ENCODE measurements around a stretch of chr12.

DNA sequence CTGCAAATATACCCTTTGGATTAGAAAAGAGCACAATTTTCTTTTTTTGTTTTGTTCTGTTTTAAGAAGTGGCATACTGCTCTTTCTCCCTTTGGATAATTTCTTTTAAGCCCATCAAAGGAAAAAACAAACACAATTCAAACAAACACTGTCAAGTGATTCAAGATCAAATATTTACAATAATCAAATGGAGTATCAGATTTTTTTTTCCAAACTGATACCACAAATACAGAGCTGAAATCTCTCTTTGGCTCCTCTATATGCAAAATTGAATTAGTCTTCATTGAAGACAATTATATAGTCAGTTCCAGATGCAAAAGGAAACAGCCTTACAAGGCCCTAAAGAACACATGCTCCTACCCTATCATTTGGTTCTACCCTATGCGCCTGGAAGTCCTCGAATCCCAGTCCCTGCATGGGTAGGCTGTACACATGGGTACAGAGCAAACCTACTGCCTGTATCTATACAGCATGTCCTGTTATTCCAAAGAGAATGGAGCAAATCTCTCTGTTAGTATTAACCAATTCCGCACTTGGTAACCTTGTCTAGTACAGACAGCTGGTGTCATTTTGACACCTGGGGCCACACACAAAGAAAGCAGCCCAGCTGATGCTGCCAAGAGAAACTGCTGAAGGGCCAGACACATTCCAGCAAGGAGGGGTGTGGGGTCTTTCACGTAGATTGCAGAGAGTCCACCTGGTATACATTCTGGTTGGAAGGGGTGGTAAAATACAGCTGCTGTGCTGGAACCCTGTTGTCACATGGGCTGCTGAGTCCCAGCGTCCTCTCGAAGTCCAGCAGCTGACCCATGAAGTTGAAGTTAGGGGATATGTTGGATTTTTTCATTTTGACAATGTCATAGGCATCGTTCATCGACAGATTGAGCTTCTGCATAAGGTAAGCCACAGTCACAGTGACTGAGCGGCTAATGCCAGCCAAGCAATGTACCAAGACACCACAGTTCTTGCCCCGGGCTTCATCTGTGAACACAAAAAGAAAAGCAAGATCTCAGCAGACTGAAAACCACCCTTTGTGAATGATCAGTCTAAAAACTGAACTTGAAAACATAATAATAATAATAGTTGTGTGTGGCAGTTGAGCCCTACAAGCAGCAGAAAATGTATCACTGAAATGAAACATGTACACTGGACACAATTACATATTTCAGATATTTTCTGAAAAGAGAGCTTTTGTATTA, 3.3 kb downstream of the DUSP6 start:
- RAMPAGE, long total RNA, result no peak
- RRBS, 2 experiments, result no CpG with 5 or more reads among the region's 10 CpGs
CAGE:
- cytosol, long polyA minus RNA, result no peak
- cytosol, long polyA plus RNA, result no peak
- long polyA plus RNA, result no peak
- nucleolus, long total RNA, result no peak
- nucleus, long polyA plus RNA, result no peak
- nucleus, long total RNA, result no peak

- RAMPAGE, long total RNA, result no peak
- RRBS, 2 experiments, result no CpG with 5 or more reads among the region's 36 CpGs
CAGE:
- cytosol, long polyA minus RNA, result no peak
- cytosol, long polyA plus RNA, result no peak
- long polyA plus RNA, result no peak
- nucleolus, long total RNA, result no peak
- nucleus, long polyA plus RNA, result no peak
- nucleus, long total RNA, result no peak
Observed at GRCh38 chr12:89350493-89351281, 1.6 kb downstream of the DUSP6 start.

GRCh38 chr12:89355057-89356374, 3.2 kb upstream of the DUSP6 start:
- RAMPAGE, long total RNA, result no peak
- RRBS, 2 experiments, result no CpG with 5 or more reads among the region's 30 CpGs
CAGE:
- cytosol, long polyA minus RNA, result no peak
- cytosol, long polyA plus RNA, result no peak
- long polyA plus RNA, result no peak
- nucleolus, long total RNA, result no peak
- nucleus, long polyA plus RNA, result no peak
- nucleus, long total RNA, result no peak

GRCh38 chr12:89364106-89364531, 11.8 kb upstream of the DUSP6 start:
- RAMPAGE, long total RNA, result no peak
- RRBS, 2 experiments, result no CpG with 5 or more reads among the region's 1 CpG
CAGE:
- cytosol, long polyA minus RNA, result no peak
- cytosol, long polyA plus RNA, result no peak
- long polyA plus RNA, result no peak
- nucleolus, long total RNA, result no peak
- nucleus, long polyA plus RNA, result no peak
- nucleus, long total RNA, result no peak

- RAMPAGE, long total RNA, result no peak
- RRBS, 2 experiments, result no CpG with 5 or more reads among the region's 6 CpGs
CAGE:
- cytosol, long polyA minus RNA, result no peak
- cytosol, long polyA plus RNA, result no peak
- long polyA plus RNA, result no peak
- nucleolus, long total RNA, result no peak
- nucleus, long polyA plus RNA, result no peak
- nucleus, long total RNA, result no peak
Observed at GRCh38 chr12:89377908-89378390, 25.6 kb upstream of the DUSP6 start.

GRCh38 chr12:89634732-89635378, 73.8 kb downstream of the ATP2B1 start:
- RAMPAGE, long total RNA, result no peak
- RRBS, 2 experiments, result no CpG with 5 or more reads among the region's 5 CpGs
CAGE:
- cytosol, long polyA minus RNA, result no peak
- cytosol, long polyA plus RNA, result no peak
- long polyA plus RNA, result no peak
- nucleolus, long total RNA, result no peak
- nucleus, long polyA plus RNA, result no peak
- nucleus, long total RNA, result no peak

DNA sequence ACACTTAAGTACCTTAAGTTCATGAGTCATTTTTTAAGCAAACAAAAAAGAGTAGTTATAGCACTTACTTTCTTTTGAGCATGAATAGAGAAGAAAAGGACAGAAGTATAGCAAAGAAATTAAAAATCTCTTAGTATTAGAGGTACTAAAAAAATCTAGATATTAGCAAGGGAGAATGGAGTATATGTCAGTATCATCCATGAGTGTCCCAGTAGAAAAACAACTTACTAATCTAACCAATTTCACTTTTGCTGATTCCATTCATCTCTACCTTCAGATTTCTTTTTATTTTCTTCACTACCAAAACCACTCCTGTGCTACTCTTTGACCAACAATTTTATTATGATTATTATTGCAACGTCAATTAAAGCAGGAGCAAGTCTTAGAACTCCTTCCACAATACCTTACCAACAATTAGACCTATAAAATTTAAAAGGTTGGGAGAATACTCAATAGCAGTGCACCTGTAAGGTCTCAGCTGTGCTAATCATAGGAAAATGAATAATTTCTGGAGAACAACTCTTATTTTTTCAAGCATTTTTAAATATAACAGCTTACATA, 8.2 kb downstream of the ATP2B1 start:
- RAMPAGE, long total RNA, result no peak
- RRBS, 2 experiments, result no CpG with 5 or more reads among the region's 1 CpG
CAGE:
- cytosol, long polyA minus RNA, result no peak
- cytosol, long polyA plus RNA, result no peak
- long polyA plus RNA, result no peak
- nucleolus, long total RNA, result no peak
- nucleus, long polyA plus RNA, result no peak
- nucleus, long total RNA, result no peak

DNA sequence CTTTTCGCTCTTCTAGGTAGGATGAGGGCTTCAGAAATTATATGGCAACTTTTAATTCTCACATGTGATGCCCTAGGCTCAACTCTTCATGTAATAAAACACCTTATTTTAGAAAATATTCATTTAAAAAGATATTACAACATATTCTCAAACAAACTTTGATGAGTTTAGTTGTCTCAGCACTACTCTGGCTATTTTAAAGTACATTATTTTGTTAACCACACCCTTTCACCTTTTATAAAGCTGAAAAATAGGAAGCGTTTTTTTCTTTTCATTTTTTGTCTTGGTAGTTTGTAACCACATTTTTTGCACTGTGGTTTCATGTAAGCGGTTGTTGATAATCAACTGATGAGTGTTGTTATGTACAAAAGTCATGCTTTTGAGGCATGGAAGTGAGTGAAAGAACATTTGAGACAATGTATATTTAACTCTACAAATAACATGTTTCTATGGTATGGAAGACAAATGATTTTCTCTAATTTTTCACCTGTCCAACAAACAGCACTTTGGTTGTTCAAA, 52.1 kb upstream of the ATP2B1 start:
- RAMPAGE, long total RNA, result no peak
- RRBS, 2 experiments, result no CpG with 5 or more reads among the region's 3 CpGs
CAGE:
- cytosol, long polyA minus RNA, result no peak
- cytosol, long polyA plus RNA, result no peak
- long polyA plus RNA, result no peak
- nucleolus, long total RNA, result no peak
- nucleus, long polyA plus RNA, result no peak
- nucleus, long total RNA, result no peak

- RAMPAGE, long total RNA, result no peak
- RRBS, 2 experiments, result no CpG with 5 or more reads among the region's 9 CpGs
CAGE:
- cytosol, long polyA minus RNA, result no peak
- cytosol, long polyA plus RNA, result no peak
- long polyA plus RNA, result no peak
- nucleolus, long total RNA, result no peak
- nucleus, long polyA plus RNA, result no peak
- nucleus, long total RNA, result no peak
Observed at GRCh38 chr12:89863265-89864022, 154.8 kb upstream of the ATP2B1 start.

GRCh38 chr12:90501798-90502154, 453.2 kb downstream of the CCER1 start:
- RAMPAGE, long total RNA, result no peak
- RRBS, 2 experiments, result no CpG with 5 or more reads among the region's 2 CpGs
CAGE:
- cytosol, long polyA minus RNA, result no peak
- cytosol, long polyA plus RNA, result no peak
- long polyA plus RNA, result no peak
- nucleolus, long total RNA, result no peak
- nucleus, long polyA plus RNA, result no peak
- nucleus, long total RNA, result no peak

DNA sequence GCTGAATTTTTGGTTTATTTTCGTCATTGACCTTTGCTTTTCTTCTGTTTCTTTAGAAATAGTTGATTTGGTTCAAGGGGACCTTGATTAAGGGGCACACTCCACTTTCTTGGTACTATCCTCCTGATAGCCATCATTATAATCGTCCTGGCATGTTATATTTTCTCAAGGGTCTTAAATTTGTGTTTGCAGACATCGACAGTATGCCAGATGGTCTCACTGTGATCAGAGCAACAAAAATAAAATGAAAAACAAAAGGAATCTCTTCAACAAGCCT, 105.6 kb downstream of the CCER1 start:
- RAMPAGE, long total RNA, result no peak
- RRBS, 2 experiments, result no CpG with 5 or more reads among the region's 3 CpGs
CAGE:
- cytosol, long polyA minus RNA, result no peak
- cytosol, long polyA plus RNA, result no peak
- long polyA plus RNA, result no peak
- nucleolus, long total RNA, result no peak
- nucleus, long polyA plus RNA, result no peak
- nucleus, long total RNA, result no peak

DNA sequence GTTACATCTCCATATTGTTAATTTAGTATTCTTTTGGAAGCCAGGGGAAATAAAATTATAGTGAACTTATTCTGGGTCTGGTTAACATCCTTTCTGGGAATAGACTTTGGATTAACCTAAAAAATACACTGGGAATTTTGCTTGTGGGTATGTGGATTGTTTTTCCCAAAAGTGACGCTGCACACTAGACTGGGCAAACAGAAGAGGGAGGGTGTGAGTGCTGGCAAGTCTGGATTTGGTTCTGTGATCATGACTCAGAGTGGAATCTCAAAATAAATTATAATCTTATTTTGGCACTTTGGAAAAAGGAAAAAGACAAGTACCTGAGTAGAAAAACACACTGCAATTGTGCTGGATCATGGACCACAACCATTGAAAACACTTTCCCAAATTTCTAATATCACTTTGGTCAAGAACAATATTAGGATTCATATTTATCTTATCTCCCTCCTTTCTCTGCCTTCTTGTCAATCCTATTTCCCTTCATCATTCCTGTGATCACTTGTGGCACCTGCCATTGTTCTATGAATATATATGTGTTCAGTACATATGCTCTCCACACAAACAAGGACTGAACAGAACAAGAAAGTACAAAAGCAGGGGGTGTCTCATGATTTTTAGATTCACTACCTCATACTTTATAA, 15.3 kb upstream of the LUM start:
- RAMPAGE, long total RNA, result no peak
- RRBS, 2 experiments, result no CpG with 5 or more reads among the region's 1 CpG
CAGE:
- cytosol, long polyA minus RNA, result no peak
- cytosol, long polyA plus RNA, result no peak
- long polyA plus RNA, result no peak
- nucleolus, long total RNA, result no peak
- nucleus, long polyA plus RNA, result no peak
- nucleus, long total RNA, result no peak

DNA sequence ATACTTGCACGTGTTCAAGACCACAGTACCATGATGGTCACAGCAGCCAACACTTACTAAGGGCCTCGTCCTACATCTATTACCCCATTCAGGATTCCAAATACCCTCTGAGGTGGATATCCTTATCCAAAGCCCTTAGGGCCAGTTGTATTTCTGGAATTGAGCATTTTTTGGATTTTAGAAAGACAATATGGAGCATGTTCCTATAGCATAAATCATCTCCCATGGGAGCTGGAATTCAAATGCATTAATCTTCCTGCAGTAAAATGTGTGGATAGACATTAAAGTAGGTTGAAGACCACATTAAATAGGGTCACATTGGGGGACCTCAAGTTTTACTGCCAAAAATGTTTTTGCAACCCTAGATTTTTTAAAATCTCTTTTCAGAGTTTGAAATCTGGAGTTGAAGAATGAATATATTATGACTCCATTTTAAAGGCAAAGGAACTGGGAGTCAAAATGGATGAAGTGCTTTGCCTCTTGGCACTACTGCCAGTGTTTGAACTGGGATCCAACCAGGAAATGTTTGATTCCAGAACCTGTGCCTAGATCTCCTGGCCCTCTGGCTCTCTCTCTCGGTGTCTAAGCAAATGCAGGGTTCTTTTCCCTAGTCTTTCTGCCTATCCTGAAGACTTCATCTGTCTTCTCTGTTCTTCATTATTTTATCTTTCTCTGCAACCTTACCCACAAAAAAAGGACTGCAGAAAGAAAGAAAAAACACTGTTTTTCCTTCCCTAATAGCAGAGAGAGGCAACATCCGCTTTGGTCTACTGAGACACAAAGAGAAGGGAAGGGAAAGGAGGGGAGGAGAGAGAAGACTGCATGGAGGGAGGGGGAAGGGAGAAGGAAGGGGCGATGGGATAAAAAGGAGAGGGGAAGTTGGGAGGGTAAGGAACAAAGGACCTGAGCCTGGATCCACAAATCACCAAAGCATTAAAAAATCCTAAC, 17.1 kb downstream of the BTG1 start:
- RAMPAGE, long total RNA, result no peak
- RRBS, 2 experiments, result no CpG with 5 or more reads among the region's 5 CpGs
CAGE:
- cytosol, long polyA minus RNA, result no peak
- cytosol, long polyA plus RNA, result no peak
- long polyA plus RNA, result no peak
- nucleolus, long total RNA, result no peak
- nucleus, long polyA plus RNA, result no peak
- nucleus, long total RNA, result no peak

GRCh38 chr12:92399889-92400613, 254.4 kb upstream of the BTG1 start:
- RAMPAGE, long total RNA, result no peak
- RRBS, 2 experiments, result no CpG with 5 or more reads among the region's 7 CpGs
CAGE:
- cytosol, long polyA minus RNA, result no peak
- cytosol, long polyA plus RNA, result no peak
- long polyA plus RNA, result no peak
- nucleolus, long total RNA, result no peak
- nucleus, long polyA plus RNA, result no peak
- nucleus, long total RNA, result no peak

GRCh38 chr12:92461789-92462842, 240.7 kb upstream of the PLEKHG7 start:
- RAMPAGE, long total RNA, result no peak
- RRBS, 2 experiments, result no CpG with 5 or more reads among the region's 5 CpGs
CAGE:
- cytosol, long polyA minus RNA, result no peak
- cytosol, long polyA plus RNA, result no peak
- long polyA plus RNA, result no peak
- nucleolus, long total RNA, result start-site peak on the plus strand at chr12:92462073-92462077, 8 reads; start-site peak on the plus strand at chr12:92462384-92462742, 5 reads
- nucleus, long polyA plus RNA, result no peak
- nucleus, long total RNA, result no peak

GRCh38 chr12:92543363-92543775, 159.4 kb upstream of the PLEKHG7 start:
- RAMPAGE, long total RNA, result no peak
- RRBS, 2 experiments, result no CpG with 5 or more reads among the region's 1 CpG
CAGE:
- cytosol, long polyA minus RNA, result no peak
- cytosol, long polyA plus RNA, result no peak
- long polyA plus RNA, result no peak
- nucleolus, long total RNA, result no peak
- nucleus, long polyA plus RNA, result no peak
- nucleus, long total RNA, result no peak

- RAMPAGE, long total RNA, result no peak
- RRBS, 2 experiments, result no CpG with 5 or more reads among the region's 3 CpGs
CAGE:
- cytosol, long polyA minus RNA, result no peak
- cytosol, long polyA plus RNA, result no peak
- long polyA plus RNA, result no peak
- nucleolus, long total RNA, result no peak
- nucleus, long polyA plus RNA, result no peak
- nucleus, long total RNA, result no peak
Observed at GRCh38 chr12:92568787-92569233, 134.0 kb upstream of the PLEKHG7 start.

GRCh38 chr12:92569991-92570730, 132.6 kb upstream of the PLEKHG7 start:
- RAMPAGE, long total RNA, result no peak
- RRBS, 2 experiments, result no CpG with 5 or more reads among the region's 5 CpGs
CAGE:
- cytosol, long polyA minus RNA, result no peak
- cytosol, long polyA plus RNA, result no peak
- long polyA plus RNA, result no peak
- nucleolus, long total RNA, result no peak
- nucleus, long polyA plus RNA, result no peak
- nucleus, long total RNA, result no peak

- RAMPAGE, long total RNA, result no peak
- RRBS, 2 experiments, result no CpG with 5 or more reads among the region's 4 CpGs
CAGE:
- cytosol, long polyA minus RNA, result no peak
- cytosol, long polyA plus RNA, result no peak
- long polyA plus RNA, result no peak
- nucleolus, long total RNA, result no peak
- nucleus, long polyA plus RNA, result no peak
- nucleus, long total RNA, result no peak
Observed at GRCh38 chr12:92778940-92779695, 76.3 kb downstream of the PLEKHG7 start.

- RAMPAGE, long total RNA, result no peak
- RRBS, 2 experiments, result no CpG with 5 or more reads among the region's 1 CpG
CAGE:
- cytosol, long polyA minus RNA, result no peak
- cytosol, long polyA plus RNA, result no peak
- long polyA plus RNA, result no peak
- nucleolus, long total RNA, result no peak
- nucleus, long polyA plus RNA, result no peak
- nucleus, long total RNA, result no peak
Observed at GRCh38 chr12:92784790-92785344, 82.1 kb downstream of the PLEKHG7 start.

All from GM12878 (cell line).